Pericardium (tissue), 1 donor: ENCODE results near the genes GFAP and STH.

- RRBS = 4% methylated on average over 7 of the region's 51 CpGs
These were observed 4.0 kb downstream of the GFAP start for GRCh38 chr17:44911094-44911846.

DNA sequence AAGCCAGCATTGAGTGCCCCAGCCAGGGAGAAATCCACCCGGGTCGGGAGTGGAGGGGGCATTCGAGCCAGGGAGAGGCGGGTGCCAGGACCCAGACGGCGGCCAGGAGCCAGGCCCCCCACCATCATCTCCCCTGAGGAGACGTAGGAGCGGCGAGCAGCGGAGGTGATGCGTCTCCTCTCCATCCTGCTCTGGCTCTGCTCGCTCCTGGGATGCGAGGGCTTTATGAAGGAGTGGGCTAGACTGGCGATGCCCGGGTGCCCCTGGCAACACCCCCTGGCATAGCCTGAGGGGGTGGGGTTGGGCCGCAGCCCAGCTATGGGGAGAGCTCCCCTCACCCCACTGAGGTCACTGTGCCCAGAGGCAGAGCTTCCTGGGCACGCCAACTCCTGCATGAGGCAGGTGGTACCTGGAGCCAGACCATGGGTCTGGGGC is at the start of gene GFAP:
GFAP (minus strand) TSS at position 199 of the 435 bp plus-strand sequence.
- RRBS = 45% methylated on average over 1 of the region's 17 CpGs

GRCh38 chr17:44980581-44981116 is 12.5 kb upstream of the C1QL1 start:
- RRBS = 57% methylated on average over 2 of the region's 7 CpGs

DNA sequence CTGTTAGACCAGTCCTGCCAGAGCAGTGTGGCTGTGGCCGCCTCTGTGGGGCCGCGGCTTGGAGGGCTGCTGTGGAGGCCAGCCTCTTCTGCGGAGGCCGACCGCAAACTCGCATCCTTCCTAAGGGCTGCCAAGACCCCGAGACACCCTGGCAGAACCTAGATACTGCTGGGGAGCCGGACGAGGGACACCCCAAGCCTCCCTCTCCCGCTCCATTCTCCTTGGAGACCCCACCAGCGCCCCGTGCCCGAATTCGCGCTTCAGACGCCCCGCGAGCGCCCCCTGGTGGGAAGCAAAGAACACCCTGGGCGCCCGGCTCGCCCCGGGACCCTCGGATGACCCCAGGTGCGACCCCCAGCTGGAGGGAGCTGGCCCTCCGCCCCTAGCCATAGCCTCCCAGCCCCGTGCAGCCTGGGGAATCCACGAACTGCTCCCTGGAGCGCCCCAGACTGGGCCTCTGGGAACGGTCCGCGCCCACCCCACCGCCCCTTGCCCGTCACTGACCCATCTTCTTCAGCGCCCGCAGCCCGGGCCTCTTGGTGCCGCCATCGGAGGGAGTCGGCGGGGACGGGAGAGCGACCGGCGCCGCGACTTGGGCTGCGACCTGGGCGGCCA is 464 bp downstream of the PLCD3 start:
- RRBS = 1% methylated on average over 13 of the region's 50 CpGs

DNA sequence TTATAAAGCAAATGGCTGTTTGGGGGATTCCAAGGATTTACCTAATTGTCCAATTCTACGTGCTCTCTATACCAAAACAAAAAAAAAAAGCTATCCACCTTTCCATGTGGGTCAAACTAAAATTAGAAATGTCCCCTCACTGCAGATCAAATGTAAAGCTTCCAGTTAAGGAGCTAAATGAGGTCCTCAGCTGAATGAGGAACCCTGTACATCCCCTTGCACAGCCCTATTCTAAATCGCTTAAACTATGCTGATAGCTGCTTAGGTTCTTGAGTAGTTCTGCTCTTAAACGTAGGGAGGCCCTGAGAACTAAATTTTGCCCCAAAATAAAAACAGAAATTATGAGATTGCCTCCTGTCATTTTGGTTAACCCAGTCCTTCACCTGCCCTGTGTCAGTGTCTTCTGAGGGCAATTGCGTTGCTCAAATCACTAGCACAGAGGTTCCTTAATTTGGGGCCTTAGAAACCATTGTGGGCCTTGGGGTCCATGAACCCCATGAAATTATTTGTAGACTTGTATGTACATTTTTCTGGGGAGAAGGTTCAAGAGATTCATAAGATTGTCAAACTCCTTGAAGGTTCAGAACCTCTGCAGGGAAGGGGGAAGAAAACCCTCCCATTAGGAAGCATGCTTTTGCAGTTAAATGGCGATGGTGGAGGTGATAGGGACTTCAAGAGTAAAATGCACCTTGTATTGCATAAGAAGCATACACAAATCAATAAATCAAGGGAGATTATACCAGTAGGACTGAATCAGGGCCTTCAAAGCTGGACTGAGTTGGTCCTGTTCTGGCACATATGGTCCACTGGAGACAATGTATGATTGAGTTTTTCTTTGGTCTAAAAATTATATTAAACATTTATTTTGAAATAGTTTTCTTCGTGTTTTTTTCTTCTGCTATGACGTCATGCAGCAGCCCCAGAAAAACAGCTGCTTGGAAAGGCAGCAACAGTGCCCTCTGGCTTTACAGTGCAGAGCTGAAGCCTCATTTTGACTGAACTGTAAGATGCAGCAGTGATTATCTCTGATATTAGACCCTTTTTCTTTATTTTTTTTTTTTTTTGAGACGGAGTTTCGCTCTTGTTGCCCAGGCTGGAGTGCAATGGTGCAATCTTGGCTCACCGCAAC is 3.3 kb downstream of the HEXIM1 start:
- RRBS = no CpG with 5 or more reads among the region's 10 CpGs

DNA sequence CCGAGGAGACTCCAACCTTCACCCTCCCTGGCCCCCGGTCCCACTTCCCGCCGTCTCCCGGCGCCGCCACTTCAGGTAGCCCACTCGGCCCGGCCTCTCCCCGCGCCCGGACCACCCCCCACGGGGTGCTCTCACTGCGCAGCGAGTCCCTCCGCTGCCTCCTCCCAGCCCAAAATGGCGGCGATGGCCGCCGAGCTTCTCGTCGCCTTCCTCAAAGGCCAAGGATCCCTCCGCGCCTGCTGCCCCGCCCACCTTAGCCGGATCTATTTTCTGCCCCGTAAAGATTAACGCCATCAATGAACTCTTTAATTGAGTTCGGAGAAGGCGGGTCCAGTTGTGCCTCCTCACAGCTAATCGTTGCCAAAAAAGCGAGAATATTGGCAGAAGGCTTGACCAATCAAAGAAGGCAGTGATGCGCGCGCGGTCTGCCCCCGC is 332 bp upstream of the HEXIM2 start:
- RRBS = 4% methylated on average over 2 of the region's 37 CpGs

DNA sequence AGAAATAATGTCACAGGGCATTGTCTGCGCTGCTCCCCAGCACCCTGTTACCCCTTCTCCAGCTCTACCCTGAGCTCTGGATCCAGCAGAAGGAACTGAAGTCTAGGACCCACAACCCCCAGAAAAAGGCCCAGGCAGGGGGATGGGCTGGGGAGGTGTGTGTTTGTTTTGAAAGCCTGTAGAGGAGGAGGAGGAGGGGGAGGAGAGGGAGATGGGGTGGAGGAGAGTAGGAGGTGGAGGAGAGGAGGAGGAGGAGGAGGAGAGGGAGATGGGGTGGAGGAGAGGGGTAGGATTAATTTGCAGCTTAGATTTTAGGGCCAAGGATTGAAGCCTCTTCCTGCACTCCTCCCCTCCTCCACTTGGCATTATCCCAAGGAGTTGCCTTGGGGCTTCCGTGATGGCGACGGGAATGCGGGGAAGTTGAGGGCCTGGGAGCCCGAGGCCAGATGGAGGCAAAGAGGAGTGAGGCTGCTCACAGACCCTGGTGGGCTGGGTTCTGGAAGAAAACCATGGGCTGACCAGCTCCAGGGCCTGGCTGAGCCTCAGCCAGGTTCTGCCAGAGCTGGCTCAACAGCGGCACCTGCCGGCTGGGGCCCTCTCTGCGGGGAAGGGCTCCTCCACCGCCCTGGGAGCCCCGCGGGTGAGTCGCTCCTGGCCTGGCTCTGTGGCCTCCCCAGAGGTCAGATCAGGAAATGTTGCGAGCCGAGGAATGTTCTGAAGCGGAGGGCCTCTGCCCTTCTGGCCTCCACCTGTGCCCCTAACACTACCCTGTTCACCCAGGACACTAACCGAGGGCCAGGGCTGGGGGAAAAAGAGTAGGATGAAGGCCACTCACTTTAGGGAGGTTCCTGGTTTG is 24.1 kb upstream of the FMNL1 start:
- RRBS = no CpG with 5 or more reads among the region's 17 CpGs

GRCh38 chr17:45222115-45222609 is 477 bp downstream of the FMNL1 start:
- RRBS = 6% methylated on average over 44 of the region's 49 CpGs

GRCh38 chr17:45227882-45228715 is 6.4 kb downstream of the FMNL1 start:
- RRBS = no CpG with 5 or more reads among the region's 17 CpGs

DNA sequence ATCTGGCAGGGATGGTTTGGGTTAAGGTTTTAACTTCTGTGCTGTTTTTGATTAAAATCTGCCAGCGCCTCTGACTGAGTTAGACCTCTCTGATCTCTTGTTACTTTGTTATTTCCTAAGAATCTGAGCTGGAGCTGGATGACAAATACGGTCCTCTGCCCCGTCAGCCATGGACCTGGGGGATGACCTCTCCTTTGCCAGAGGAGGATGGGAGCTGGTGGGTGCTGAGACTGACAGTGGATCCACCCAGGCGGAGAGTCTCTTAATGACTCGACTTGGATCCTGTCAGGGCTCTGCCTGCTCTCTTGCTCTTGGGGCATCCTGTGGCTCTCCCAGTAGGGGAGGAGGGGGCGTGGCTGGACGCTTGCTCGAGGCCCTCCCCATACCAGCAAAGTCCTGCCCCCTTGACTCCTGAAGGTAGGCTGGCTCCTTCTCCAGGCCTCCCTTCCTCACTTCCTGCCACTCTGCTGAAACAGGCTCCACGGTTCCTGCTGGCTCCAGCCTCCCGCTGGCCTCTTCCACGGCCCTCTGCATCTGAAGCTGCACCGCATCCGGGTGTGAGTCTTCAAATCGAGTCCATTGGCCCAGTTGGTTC is 24.8 kb upstream of the MAP3K14 start:
- RRBS = no CpG with 5 or more reads among the region's 14 CpGs

- RRBS = no CpG with 5 or more reads among the region's 10 CpGs
These were observed 47.7 kb upstream of the MAP3K14 start for GRCh38 chr17:45364502-45365015.

- RRBS = no CpG with 5 or more reads among the region's 8 CpGs
These were observed 52.3 kb downstream of the ARHGAP27 start for GRCh38 chr17:45380398-45380698.

DNA sequence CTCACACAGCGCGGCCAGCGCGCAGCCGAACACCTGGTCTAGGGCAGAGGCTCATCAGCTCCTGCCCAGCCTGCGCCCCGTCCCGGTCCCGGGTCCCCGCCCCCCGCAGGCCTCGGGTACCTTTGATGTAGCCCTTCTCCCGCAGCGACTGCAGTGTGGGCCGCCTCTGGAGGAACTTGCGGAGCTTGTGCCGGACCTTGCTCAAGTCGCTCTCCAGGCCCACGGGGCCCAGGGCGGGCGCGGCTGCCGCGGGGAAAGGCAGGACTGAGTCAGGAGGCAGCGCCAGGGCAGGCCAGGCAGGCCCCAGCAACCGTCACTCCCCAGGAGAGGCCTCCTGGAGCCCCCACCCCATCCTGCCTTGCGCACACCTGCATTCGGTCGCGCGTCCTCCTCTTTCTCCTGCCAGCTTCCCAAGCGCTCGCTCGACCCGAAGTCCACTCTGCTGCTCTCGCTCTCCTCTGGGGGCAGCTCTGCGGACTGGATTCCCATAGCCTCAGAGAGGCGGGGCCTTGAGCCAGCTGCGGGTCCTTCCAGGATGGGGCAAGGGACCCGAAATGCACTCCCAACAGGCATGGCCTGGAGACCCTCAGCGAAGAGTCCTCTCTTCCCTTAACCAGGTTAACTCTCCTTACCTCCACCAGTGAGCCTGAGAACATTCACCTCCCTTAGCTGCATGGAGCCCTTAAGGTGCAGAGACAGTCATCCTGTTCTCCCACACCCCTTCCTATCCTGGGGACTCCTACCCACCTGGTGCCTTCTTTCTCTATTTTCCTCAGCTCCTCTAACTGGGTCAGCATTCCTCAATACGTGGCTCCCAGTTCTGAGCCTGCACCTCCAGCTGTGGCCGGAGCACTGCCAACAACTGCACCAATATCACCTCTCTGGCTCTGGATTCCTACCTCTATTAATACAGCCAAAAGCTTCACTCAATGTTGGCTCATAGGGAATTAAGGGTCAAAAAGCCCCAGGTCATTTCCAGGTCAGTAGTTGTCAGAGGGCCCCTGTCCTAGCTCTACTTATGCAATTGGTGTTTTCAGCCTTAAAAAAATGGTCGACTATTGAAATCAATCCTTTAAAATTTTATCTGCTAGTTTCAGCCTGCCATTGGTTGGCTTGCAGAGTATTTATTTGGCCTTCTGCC is 35.8 kb downstream of the ARHGAP27 start:
- RRBS = 91% methylated on average over 14 of the region's 44 CpGs

DNA sequence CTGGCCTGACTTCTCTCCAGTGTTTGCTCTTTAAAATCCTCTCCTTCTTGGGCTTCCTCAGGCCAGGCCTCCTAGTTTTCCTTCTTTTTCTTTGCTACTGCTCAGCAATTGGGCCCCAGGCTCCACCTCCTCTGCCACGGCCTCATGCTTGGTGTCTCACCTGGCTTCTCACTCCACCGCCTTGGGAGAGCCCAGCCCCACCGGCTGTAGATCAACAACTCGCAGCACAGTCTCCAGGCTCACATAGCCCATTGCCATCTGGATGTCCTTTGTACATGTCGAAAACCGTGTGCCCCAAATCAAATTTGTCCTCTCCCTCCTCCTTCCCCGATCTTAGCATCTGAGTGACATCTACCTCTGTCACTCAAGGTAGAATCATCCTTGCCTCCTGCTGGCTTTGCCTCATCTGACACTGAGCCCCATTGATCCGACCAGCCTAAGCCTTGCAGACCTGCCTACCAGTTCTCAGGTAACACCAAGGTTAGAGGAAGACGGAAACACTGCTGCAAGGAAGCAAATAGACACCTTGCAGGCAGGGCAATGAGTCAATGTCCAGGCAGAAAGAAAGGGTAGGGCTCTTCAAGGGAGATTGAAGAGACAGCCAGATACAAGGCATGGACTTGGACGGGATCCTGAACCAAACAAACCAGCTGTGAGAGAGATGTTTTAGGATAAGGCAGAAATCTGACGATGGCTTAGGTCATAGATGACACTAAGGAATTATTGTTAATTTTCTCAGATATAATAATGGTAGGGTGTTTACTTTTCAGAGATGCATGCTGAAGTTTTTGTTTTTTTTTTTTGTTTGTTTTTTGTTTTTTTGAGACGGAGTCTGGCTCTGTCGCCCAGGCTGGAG is 17.2 kb downstream of the ARHGAP27 start:
- RRBS = no CpG with 5 or more reads among the region's 13 CpGs

DNA sequence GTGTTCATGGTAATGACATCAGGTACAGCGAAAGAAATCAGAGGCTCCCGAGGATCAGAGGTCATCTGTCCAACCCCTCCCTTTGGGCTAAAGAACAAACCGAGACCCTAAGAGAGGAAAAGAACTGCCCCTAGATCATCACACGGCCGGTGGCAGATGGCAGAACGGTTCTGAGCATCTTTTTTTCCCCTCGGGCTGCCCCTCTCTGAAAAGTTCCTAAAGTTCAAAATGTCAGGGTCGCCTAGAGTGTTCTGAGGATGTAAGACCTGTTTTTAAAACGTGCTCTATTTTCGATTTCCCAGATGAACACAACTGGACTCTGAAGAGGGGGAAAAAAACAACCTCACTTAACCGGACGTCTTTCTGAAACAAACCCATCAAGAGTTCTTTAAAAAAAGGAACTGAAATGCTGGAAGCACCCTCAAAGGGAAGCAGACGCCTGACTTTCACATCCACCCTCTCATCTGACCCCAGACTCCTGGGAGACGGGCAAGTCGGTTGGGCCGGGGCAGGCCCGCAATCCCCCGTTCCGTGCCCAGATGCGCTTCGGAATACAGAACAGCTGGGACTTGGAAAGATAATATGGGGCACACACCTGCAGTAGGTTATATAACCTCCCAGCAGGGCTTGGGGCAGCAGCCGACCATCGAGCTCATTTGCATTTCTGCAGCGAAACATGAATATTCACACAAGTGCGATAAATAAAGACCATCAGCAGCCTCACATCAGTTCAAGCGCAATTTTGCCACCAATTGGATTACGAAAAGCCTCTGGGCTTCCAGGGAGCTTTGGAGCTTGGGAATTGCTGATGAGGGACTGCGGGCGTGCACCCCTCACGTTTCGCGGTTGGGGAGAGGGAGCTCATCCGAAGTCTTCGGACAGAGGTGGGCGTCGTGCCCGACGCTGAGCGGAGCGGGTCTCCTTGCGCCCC is 3.8 kb downstream of the ARHGAP27 start:
- RRBS = no CpG with 5 or more reads among the region's 41 CpGs

GRCh38 chr17:45430805-45431201 is 1.9 kb downstream of the ARHGAP27 start:
- RRBS = 2% methylated on average over 4 of the region's 23 CpGs

DNA sequence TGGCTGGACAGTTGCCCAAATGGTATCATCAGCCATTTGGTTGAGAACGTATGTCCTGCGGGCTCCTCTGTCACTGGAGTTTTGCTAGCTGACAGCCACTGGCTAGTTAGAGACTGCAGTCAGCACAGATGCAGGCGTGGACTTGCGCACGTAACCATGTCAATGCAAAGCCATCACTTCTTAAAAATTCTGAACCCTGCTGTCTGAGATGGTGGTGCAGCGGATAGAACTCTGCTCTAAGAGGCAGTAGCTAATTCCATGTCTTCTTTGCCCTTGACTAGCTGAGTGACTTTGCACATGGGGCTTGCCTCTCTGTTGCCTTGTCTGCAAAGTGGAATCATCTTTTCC is 40.1 kb downstream of the MAPT start:
- RRBS = no CpG with 5 or more reads among the region's 6 CpGs

- RRBS = no CpG with 5 or more reads among the region's 2 CpGs
These were observed at the start of gene STH for GRCh38 chr17:45999239-45999595. Gene STH, plus strand, starts transcription at chr17:45999250.

- RRBS = no CpG with 5 or more reads among the region's 12 CpGs
These were observed 39.9 kb downstream of the STH start for GRCh38 chr17:46038950-46039407.

GRCh38 chr17:46091564-46092181 is 92.6 kb downstream of the STH start:
- RRBS = no CpG with 5 or more reads among the region's 11 CpGs